ENCODE measurements around the gene SERGEF.

DNA sequence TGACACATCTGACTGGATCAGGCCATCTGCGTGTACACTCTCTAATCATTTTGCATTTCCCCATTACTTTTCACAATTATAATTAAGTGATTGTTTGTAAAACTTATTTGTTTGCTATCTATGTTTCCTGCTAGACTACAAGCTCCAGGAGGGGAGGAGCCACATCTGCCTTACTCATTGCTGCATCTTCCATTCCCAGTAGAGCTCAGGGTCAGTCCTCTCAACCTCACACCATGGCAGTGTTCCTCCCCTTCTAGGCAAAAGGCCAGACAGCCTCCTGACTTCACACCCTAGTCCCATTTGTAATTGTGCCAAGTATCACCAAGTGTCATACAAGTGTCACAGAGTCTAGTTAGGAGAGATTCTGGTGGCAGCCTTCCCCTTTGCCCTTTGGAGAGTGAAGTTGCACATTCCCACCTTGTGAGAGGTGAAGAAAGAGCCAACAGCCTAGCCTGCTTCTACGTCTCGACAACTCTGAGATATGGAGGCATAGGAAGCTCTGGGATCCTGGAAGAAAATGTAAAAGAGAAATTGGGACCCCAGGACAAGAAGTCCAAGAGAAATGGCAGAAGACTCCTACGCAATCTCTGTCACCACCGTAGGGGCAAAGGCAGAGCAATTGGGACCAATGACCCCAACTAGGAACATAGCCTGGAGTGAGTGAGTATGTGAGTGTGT, 490.4 kb downstream of the INSC start:
- PRO-cap, result no peak
- RAMPAGE, long total RNA, 2 experiments, result no peak in any of the 2 experiments

DNA sequence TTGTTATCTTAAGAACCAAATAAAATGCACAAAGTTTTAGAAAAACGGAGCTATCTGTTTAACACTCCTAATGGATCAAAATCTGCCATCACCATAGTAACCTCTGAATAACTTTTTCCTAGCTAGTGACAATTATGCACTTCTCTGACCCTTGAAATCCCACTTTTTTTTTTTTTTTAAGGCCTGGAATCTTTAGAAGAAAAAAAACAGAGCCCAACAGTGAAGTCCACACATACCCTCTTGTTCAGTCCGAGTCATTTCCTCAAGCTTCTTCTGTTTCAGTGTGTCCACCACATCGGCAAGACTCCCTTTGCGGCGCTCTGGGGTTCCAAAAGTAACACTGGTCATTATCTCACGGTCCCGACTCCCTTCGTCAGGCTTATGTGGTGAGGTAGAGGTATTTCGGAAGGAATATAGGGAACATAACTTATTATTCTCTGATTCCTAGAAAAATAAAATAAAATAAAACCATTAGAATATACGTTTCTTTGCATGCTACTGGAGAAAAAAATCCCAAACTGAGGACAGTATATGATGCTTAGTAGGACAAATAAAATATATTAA, 38.1 kb downstream of the SOX6 start:
- PRO-cap, result no peak
- RAMPAGE, long total RNA, 2 experiments, result no peak in any of the 2 experiments

GRCh38 chr11:16604781-16605562, 133.5 kb upstream of the C11orf58 start:
- PRO-cap, result bidirectional peak, plus-strand start at chr11:16605163, minus-strand start at chr11:16605037
- RAMPAGE, long total RNA, 2 experiments, result no peak in any of the 2 experiments

DNA sequence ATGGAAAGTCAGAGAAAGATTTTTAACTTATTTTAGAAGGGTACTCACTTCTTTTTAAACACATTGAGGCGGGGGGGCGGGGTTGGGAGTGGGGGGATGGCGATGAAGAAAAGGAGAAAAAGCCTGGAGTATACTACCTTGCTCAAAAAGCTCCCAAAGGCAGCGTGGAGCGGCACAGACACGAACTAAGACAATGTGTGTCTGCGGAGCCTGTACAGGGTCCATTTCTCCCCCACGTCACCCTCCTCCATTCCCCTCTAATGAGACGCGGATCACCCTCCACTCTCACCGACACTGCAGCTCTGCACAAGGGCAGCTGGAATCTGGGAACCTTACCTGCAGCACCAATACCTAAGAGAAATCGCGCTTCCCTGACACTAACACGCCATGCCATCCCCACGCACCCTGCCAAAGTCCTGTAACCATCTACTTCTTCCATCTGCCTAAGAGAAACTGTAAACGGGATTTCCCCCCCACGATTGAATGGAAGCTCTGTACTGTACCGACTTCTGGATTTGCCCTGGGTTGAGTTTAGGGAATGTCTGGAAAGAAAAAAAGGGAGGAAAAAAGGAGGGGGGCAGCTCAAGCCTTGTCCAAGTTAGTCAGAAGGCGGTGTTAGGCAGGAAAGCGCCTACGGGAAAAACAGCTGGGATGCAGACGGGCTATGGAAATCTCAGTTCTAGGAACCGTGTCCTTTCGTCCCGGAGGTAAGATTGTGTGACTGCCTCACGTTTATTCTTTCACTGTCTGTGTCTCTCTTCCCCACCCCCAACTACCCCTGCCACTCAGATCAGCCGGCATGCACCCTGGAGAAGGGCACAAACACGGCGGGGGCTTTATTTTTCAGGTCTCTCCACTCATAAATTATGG, 125.7 kb upstream of the C11orf58 start:
- PRO-cap, result no peak
- RAMPAGE, long total RNA, 2 experiments, result no peak in any of the 2 experiments

DNA sequence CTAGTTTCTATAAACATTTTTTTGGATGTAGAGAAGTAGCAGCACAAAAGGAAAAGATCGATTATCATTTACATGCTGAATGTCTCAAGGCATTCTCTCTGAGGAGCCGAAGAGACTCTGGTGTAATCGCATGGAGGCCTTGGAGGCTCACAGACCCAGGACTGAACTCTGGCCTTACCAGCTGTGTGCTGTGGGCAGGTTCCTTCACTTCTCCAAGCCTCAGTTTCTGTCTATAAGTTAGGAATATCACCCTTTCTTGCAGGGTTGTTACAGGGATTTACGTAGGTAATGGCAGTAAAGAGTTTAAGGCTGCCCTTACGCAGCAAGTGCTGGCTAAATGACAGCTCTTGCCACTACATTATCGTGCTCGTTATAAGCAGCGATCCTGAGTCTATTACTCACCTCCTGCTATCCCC, 87.3 kb downstream of the C11orf58 start:
- PRO-cap, result no peak
- RAMPAGE, long total RNA, 2 experiments, result no peak in any of the 2 experiments

GRCh38 chr11:16897324-16898121, 116.7 kb downstream of the PLEKHA7 start:
- PRO-cap, result no peak
- RAMPAGE, long total RNA, 2 experiments, result no peak in any of the 2 experiments

DNA sequence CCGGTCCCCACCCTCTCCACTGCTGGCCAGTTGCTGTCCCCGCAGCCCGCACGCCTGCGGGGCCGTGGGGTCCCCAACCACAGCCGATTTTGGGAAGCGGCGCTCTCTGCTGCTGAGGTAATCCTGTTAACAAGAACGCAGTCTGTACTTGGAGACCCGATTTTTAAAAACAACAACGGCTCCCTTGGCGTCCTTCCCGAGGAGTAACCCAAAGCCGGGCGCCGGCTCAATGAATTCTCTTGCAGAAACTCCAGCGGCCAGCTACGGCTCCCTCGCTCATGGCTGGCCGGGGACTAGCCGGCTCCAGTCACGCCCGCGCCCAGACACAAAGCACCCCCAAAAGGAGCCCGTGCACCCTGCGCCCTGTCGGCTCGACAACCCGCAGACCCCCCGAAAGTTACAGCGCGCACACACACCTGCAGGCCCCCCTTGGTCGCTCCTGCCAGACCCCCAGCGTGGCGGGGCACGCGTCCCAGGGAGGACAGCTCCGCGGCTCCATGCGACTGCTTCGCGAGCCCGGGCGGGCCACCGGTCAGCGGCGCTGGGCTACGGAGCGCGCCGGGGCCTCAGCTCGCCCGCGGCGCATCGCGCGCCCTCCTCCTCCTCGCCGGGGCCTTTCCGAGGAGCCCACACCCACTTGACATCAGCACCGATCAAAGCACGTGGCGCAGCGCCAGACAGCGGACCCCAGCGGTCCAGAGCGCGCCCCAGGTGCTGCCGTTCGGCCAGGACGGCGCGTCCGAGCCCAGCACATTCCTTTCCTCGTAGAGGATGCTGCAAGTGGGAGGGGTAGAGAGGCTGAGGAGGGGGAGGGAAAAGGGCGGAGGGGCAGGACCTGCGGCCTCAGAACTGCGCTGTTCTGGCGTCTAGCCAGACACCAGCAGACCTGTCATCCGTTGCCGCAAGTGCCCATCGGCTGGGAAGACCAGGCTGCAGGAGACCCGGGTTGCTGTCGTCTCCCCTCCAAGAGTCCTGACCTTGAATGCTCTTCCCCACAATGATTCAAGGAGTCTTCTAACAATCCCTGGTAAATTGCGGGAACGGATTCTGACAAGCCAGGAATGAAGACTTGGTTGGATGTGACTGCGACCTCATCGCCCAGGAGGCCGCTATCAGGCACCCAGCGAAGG, 88.7 kb downstream of the PLEKHA7 start:
- PRO-cap, result no peak
- RAMPAGE, long total RNA, 2 experiments, result no peak in any of the 2 experiments

GRCh38 chr11:16945763-16946497, 68.3 kb downstream of the PLEKHA7 start:
- PRO-cap, result no peak
- RAMPAGE, long total RNA, 2 experiments, result no peak in any of the 2 experiments

GRCh38 chr11:16966470-16967261, 47.5 kb downstream of the PLEKHA7 start:
- PRO-cap, result no peak
- RAMPAGE, long total RNA, 2 experiments, result no peak in any of the 2 experiments

- PRO-cap, result no peak
- RAMPAGE, long total RNA, 2 experiments, result no peak in any of the 2 experiments
Observed at GRCh38 chr11:16994218-16995217, 19.7 kb downstream of the PLEKHA7 start.

DNA sequence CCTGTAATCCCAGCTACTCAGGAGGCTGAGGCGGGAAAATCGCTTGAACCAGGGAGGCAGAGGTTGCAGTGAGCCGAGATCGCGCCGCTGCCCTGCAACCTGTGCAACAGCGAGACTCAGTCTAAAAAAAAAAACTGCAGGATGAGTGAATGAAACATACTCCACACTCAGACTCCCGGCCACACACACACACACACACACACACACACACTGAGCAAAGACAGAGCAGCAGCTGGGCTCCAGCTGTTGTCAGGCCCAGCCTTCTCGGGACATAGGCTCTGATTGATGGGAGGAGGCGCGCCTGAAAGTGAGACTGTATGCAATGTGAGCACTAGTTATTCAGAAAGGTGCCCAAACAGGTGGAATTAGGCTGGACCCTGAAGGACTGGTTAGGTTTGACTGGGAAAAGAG, 1.5 kb upstream of the PLEKHA7 start:
- PRO-cap, result no peak
- RAMPAGE, long total RNA, 2 experiments, result no peak in any of the 2 experiments

- PRO-cap, result no peak
- RAMPAGE, long total RNA, 2 experiments, result no peak in any of the 2 experiments
Observed at GRCh38 chr11:17330000-17330357, 21.6 kb upstream of the NCR3LG1 start.

GRCh38 chr11:17497957-17498556, 21.4 kb upstream of the ABCC8 start:
- PRO-cap, result no peak
- RAMPAGE, long total RNA, 2 experiments, result no peak in any of the 2 experiments

- PRO-cap, result no peak
- RAMPAGE, long total RNA, 2 experiments, result no peak in any of the 2 experiments
Observed at GRCh38 chr11:17542138-17542606, 2.0 kb downstream of the USH1C start.

GRCh38 chr11:17951713-17952770, 60.8 kb downstream of the SERGEF start:
- PRO-cap, result no peak
- RAMPAGE, long total RNA, 2 experiments, result no peak in any of the 2 experiments

- PRO-cap, result bidirectional peak, plus-strand start at chr11:18013237, minus-strand start at chr11:18012987
- RAMPAGE, long total RNA, 2 experiments, result start-site peak on the minus strand in 2 of 2 experiments, at chr11:18012891-18013055 at its widest, 22 to 81 reads per replicate
Observed at GRCh38 chr11:18012837-18013903, at the start of gene SERGEF. TSS of gene SERGEF (minus strand) at chr11:18013047.

GRCh38 chr11:18246813-18247181, 1.7 kb downstream of the SAA2 start:
- PRO-cap, result no peak
- RAMPAGE, long total RNA, 2 experiments, result no peak in any of the 2 experiments

DNA sequence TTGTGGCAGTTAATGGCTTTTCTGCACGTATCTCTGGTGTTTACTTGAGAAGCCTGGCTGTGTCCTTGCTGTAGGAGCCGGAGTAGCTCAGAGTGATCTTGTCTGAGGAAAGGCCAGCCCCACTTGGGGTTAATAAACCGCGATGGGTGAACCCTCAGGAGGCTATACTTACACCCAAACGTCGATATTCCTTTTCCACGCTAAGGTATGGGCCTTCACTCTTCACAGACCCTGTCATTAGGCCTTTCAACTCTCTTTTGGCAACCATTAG, 2.0 kb downstream of the LDHA start:
- PRO-cap, result no peak
- RAMPAGE, long total RNA, 2 experiments, result no peak in any of the 2 experiments

GRCh38 chr11:18408439-18409248, 3.5 kb upstream of the LDHC start:
- PRO-cap, result no peak
- RAMPAGE, long total RNA, 2 experiments, result no peak in any of the 2 experiments

- PRO-cap, result no peak
- RAMPAGE, long total RNA, 2 experiments, result no peak in any of the 2 experiments
Observed at GRCh38 chr11:18573262-18573819, 15.2 kb downstream of the UEVLD start.